ENCODE measurements around a stretch of chr6.

DNA sequence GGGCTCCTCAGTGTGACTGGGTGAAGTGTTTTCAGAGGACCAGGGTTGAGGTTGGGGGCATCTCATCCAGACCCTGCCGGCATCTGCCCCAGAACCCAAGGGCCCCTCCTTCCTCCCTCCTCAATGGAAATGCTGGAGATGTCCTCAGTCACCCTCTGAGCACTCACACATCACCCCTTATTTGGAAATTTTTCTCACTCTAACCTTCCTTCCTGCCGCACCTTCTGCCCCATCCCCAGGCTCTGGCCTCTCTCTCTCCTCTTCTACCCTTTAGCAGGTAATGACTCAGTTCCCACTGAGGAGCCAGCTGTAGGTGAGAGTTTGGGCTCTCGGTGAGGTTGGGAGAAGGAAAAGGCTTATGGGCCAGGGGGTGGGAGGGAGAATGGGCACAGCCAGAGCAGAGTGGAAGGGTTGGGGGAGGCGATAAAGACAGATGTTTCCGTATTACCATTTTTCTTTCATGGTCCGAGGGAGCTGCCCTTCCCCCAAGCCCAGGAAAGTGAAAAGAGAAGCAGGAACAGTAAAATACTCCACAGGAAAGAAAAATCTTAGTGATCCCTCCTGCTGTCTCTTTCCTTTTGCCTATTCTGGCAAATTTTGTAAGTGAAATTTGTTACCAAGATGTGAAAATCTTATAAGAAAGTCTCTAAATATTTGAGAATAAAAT, 32.3 kb upstream of the POU5F1 start:
- RRBS: no CpG with 5 or more reads among the region's 6 CpGs

- RRBS: no CpG with 5 or more reads among the region's 8 CpGs
These were observed 42.4 kb downstream of the HLA-C start for GRCh38 chr6:31229345-31229960.

DNA sequence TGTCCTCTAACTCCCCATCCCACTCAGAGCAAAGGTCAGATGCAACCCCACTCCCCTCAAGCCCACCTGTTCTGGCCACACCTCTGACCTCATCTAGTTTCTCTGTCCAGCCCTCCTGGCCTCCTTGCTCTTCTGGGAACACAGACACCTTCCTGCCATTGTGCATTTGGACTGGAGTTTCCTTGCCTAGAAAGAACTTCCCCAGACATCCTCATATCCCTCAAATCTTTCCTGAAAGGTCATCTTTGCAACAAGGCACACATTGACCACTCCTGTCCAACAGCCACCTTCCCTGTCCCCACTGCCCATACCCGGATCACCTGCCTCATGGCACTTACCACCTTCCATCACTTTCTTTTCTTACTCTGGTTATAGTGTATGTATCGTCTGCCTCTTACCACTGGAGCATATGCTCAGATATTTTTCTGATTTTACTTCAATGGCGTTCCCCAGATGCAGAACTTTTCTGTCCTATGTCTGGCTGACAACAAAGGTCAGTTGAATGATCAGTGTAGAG, 4.3 kb downstream of the HLA-C start:
- RRBS: no CpG with 5 or more reads among the region's 3 CpGs

DNA sequence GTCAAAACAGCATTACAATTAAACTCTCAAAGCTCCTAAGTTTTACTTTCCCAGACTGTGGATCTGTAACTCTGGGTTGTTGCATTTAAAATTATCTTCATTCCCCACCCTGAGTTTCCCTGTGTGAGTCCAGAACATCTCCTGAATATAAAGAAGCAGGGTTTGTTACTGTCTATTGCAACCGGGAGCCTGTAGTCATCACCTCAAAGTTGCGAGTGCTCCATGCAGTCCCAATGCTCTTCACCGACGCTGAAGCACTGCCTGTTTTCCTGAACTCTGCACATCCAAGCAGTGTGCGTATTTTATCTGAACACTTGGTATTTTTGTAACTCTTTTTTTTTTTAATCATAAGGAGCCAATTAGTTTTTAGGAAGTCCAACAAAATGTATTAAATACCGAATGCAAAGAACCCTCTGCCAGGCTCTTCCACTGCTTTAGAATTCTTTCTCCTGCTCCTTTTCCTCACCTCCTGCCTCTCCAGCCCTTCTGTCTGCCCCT, 928 bp upstream of the HLA-B start:
- RRBS: no CpG with 5 or more reads among the region's 6 CpGs

DNA sequence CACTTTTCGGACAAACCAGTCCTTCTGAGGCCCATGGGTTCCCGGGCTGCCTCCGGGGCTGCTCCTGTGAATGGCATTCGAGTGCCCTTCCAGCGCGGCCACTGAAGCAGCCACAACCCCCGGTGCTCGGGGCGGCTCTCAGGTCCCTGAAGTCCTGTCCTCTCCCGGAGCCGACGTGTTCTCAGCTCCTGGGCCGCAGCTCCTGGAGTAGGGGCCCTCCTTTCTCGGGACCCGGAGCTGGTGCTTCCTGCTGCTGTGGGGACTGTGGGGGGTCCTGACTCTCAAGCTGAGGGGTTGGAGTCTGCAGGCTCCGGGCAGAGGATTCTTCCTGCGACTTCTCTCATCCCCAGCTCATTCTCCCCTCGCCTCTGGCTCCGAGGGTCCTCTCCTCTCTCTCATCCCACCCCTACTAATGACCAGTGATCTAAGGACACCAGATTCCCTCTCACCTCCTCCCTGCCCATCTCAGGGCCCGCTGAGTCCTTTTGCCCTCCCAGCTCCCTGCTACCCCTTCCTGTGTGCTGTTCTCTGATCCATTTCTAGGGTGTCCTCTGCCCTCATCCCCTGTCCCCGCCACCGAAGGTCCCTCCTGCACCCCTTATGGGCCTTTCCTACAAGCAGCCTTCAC, 684 bp downstream of the MICA start:
- RRBS: 2% methylated on average over 2 of the region's 22 CpGs

DNA sequence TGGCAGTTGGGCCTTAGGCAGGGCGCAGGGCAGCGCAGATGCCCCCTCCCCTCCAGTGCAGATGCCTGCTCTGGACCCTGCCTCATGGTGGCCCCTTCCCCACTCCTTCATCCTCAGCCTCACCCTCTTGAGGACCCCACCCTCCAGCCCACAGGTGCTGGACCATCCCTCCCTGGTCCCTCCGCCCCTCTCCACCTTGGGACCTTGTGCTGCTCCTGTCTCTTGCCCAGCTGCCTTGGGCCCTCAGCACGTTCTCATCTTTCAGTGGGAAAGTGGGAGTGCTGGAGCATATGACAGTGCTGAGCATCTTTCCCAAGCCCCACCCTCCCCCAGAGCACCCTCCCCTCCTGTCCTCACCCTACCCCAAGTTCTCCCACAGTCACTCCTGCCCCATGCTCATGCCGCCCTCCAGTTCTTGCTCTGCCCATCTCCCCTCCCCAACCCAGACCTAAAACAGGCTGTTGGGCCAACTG, 1.4 kb downstream of the MICA start:
- RRBS: no CpG with 5 or more reads among the region's 5 CpGs

DNA sequence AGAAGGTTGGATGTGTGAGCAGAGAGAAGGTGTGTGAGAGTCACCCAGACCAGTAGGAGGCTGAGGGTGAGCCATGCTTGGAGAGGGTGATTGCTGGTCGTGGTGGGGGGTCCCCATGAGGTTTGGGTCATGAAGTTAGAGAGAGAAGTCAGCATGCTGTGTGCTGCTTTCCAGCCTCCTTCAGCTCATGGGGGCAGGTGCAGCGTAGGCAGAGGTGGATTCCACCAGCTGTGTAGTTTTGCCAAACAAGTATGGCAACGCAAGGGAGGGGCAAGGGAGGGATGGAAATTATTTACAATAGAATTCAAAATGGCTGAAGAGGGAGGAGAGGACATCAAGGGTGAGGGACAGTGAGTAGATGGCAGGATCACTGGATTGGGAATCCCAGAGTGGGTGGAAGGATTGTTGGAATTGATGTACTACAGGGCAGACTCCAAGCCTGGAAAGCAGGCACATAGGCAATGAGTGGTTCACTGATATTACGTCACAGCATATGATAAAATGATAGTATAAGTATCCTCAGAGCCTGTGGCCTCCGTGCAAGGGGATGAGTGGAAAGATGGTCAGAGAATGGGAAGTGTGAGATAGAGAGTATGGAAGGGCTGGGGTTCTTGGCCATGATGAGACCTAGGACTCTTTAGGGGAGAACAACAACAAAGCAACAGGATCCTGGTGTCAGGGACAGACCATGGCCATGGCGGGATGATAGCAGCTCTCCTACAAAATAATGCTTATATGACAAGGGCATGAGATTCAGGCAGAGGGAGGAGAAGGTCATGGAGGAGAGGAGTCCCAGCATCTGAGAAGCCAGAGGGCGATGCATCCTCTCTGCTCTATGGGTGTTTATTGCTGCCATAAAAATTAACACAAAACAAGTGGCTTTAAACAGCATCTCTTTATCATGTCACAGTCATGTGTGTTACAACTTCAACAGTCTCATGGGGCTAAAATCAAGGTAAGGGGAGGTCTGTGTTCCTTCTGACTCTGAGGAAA, 27.8 kb upstream of the MICB start:
- RRBS: no CpG with 5 or more reads among the region's 7 CpGs

DNA sequence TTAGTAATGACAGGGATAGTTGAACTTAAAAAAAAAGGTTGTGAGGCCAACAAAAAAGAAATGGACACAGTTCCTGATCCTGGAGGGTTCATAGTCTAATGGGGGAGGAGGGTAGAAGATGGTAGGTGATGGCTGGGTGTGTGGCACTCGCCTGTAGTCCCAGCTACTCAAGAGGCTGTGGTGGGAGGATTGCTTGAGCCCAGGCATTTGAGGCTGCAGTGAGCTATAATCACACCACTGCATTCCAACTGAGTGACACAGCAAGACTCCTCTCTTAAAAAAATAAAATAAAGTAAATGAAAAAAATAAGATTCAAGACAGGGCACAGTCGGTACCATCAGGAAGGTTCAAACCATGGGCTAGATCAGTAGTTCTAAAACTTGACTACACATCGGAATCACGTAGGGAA, 2.3 kb upstream of the MICB start:
- RRBS: no CpG with 5 or more reads among the region's 4 CpGs

GRCh38 chr6:31528183-31528736, 502 bp upstream of the MCCD1 start:
- RRBS: no CpG with 5 or more reads among the region's 9 CpGs

DNA sequence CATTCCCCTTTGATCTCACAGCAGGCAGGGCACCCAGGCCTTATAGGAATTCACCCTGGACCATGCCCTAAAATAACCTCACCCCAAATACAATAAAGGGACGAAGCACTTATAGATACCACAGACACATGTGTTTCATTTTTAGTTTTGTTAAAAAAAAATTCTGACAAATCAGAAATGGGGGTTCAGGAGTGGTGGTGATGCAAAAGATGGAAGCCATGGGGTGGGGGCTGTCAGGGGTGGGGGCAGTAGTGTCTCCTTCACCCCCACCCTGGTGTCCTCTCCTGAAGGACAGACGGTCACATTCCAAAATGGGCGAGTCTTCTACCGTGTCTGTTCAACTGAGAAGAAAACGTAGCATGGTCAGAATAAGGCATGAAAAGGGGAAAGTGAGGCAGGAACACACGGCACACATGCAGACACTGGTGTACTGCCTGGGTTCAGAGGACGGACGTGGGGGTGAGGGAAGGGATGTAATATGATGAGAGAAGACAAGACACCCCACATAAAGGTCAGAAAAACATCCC, 1.4 kb downstream of the MCCD1 start:
- RRBS: no CpG with 5 or more reads among the region's 8 CpGs

DNA sequence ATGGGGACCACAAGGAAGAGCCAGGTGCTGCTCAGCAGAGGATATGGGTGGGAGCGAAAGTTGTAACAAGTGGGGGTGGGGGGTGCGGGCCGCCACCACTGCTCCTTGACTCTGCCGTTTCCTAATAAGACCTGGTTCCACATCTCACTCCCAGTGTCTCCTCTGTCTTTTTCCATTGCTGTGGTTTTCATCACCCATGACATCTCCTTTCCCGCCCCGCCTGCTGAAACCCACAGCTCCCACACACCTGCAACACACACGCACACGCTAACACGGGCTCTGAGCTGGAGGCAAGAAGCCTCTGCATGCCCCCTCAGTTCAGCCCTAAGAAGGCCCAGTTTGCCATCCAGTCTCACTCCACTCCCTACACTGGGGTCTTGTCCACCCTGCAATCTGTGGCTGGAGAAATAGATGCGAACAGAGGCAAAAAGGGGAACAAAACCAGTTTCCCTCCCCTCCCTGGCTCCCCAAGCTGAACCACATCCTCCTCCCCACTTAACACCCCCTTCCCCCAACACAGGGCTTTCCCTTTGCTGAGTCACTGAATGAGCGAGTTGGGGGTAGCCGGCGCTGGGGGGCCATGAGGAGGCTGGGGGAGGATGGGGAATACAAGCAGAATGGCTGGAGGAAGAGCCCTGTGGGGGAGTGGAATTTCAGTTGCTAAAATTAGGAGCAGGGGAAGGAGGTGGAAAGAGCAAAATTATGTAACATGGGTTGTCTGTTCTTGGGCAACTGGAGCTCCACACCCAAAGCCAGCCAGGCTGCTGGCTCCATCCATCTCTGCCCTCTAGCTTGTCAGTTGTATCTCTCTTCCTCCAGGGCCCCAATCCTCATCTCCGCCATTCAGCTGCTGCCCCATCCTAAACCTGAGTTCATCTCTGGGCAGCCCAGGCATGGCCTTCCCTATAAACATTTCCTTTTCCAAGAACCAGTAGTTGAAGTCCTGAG, 11.5 kb downstream of the NFKBIL1 start:
- RRBS: no CpG with 5 or more reads among the region's 14 CpGs

DNA sequence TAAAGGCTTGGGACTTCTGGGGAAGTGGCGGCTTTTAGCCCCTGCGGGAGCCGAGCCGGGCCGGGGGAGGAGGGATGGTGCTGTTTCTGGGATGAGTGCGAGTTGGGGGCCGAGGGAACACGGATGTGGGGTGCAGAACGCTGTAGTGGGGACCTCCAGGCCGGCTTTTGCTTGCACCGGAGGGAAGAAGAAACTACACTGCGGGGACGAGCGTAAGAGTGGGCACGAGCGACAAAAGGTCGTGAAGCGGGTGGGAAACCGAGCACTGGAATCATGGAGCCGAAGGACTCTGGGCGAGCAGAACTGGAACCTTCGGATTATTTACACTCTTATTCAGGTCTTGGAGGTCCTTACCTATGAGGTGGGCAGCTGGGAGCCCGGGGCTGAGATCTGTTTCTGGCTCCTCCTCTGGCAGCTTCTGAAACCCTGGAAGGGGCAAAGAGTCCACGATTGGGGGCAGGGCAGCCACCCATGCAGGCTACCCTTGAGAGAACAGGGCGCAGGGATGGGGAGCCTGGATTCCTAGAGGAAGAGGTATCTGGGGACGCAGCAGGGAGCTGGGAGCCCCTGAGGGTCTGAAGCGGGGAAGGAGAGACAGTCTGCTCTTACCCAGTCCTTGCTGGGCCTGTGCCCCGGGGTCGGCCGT, 896 bp downstream of the LTB start:
- RRBS: 29% methylated on average over 1 of the region's 30 CpGs

GRCh38 chr6:31619624-31620487, 659 bp upstream of the PRRC2A start:
- RRBS: no CpG with 5 or more reads among the region's 50 CpGs

DNA sequence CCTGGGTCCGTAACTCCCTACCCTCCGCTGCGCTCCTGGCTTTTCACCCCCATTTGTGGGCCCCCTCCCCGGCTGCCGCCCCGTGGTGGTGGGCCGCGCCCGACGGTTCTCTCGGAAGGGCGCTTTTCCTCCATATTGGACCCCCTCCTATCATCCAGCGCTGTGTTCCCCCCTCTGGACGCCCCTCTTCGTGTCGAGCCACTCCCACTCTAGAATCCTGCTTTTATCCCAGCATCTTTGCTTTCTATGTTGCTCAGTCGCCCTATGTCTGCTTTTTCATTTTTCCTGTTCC, 557 bp downstream of the PRRC2A start:
- RRBS: no CpG with 5 or more reads among the region's 17 CpGs

DNA sequence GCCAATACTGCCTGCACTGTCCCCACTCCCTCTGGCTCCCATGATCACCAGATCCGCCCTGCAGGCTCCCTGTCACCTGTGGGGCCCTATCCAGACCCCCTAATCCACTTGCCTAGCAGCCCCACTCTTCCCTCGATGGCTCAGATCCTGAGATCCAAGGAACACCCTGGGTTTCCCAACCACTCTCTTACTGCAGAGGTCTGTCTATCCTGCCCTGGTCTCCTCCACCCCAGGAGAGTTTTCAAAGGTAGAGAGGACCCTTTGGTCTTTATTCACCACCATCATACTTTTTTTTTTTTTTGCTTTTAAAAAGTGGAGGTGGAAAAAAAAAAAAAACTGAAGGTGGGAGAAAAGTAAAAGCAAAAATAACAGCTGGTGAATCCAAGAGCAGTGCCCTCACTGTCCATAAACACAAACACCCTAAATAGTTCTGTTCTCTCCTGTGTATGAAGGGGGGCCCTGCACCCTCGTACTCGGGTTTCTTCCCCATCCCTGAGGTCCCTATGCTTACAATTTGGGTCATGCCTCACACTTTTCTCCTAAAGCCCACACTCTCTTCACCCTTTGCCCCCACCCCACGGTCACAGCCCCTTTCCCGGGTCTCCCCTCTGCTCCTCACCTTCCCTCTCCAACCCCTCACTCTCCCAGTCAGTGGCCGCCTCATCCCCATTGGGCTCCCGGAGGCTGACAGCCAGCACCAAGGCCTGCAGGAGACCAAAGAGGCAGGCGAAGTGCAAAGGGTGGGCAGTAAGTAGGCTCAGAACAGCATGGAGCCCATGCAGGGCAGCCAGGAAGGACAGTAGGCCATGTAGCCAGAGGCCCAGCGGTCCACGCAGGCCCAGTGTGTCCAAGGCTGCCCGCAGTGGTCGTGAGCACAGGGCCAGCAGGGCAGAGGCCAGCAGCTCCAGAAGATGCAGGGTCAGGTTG, 1.8 kb downstream of the C6orf47 start:
- RRBS: 94% methylated on average over 2 of the region's 13 CpGs

GRCh38 chr6:31659437-31660208, 955 bp downstream of the C6orf47 start:
- RRBS: no CpG with 5 or more reads among the region's 14 CpGs

GRCh38 chr6:31665044-31665993, 522 bp upstream of the GPANK1 start:
- RRBS: under 1% methylated on average over 16 of the region's 62 CpGs

GRCh38 chr6:31711106-31711689, 4.0 kb upstream of the LY6G6D start:
- RRBS: 54% methylated on average over 3 of the region's 8 CpGs

DNA sequence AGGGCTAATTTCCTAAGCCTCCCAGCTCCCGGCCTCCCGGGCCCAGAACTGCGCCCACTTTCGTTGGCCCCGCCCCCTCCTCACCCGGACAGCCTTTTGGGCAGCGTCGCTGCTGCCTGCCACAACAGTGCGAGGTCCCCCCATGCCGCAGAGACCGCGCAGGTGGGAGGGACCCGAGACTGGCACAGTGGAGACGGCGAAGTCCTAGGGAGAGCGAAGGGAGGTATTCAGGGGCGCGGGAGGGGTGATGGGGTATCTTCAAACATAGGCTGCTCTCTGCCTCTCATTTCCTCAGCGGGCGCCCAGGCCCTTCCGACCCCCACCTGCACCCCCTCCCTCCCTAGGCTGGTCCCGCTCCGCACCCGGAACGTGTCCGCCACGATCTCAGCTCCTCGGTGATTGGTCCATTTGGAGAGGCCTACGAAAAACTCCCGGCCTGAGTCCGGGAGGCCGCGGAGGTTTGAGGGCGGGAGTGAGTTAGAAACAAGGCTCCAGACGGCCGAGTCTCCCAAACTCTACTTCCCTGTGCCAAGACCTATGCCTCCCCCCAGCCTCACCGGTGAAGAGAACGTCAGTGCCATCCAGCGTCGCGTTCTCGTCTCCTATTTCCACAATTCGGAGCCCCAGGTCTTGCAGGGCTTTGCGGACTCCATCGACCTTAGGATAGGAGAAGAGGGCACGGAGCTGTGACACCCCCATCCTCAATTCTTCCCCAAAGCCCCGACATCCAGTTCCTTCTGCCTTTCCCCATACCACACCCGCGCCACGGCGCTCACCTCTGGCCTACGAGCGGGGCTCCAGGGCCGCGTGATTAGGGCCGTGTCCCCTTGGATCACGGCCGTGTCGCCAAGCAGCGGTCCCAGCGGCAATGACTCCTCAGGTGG, 768 bp downstream of the DDAH2 start:
- RRBS: 50% methylated on average over 17 of the region's 61 CpGs